Colic lymph node (tissue), 1 donor: ENCODE measurements around a stretch of chr14.

DNA sequence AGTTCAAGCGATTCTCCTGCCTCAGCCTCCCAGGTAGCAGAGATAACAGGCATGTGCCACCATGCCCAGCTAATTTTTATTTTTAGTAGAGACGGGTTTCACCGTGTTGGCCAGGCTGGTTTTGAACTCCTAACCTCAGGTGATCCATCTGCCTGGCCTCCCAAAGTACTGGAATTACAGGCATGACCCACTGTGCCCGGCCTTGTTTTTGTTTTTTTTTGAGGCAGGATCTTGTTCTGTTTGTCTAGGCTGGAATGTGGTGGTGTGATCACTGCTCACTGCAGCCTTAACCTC lies 5.4 kb downstream of the SRSF5 start:
- PRO-cap = no peak

DNA sequence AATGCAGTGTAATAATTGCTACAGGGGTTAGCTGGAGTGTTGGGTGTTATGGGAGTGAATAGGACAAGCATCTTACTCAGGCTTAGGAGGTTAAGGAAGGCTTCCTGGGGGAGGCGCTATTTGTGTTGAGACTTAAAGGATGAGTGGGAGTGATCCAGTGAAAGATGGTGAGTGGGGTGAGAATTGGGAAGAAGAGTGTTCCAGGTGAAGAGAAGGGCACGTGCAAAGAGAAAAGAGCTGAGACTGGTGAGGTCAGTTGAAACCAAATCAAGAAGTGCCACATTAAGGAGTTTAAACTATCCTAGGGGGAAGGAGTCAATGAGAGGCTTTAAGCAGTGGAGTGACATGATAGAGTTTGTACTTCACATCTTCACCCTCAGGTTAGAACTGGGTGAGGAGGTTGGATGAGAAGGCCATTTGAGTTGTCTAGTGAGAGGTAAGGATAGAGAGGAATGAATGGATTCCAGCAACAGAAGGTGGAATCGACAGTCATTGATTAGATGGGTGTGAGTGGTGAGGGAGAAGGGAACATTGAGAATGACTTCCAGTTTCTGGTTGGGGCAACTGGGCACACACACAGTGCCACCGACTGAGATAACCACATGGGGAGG lies 13.6 kb downstream of the SLC10A1 start:
- PRO-cap = no peak

DNA sequence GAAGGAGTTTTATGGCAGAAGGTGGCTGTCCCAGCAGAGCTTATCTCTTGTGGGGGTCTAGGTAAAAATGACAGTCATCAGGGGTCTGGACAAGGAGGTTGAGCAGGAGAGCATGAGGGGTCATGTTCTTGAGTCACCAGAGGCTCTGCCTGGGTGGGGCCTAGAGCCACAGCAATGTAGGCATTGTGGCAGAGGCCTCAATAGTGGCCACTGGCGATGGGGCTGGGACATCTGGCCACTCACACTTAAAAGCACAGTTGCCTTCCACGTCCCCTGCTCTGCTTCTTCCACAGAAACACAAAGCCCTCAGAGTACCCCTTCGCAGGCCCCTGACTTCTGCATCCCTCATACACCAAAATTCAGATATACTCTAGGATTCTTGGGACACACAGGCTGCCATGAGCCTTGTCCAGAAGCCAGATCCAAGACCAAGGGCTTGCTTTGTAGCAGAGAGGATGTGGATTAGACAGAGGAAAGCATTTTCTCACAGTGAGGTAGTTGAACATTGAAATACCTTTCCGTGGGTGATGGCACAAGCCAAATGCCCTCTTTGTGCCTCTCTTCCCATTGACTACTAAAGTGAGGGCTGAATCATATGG lies 2.2 kb downstream of the SLC10A1 start:
- PRO-cap = no peak

GRCh38 chr14:70229862-70230259 lies 41.1 kb upstream of the SLC8A3 start:
- PRO-cap = no peak

DNA sequence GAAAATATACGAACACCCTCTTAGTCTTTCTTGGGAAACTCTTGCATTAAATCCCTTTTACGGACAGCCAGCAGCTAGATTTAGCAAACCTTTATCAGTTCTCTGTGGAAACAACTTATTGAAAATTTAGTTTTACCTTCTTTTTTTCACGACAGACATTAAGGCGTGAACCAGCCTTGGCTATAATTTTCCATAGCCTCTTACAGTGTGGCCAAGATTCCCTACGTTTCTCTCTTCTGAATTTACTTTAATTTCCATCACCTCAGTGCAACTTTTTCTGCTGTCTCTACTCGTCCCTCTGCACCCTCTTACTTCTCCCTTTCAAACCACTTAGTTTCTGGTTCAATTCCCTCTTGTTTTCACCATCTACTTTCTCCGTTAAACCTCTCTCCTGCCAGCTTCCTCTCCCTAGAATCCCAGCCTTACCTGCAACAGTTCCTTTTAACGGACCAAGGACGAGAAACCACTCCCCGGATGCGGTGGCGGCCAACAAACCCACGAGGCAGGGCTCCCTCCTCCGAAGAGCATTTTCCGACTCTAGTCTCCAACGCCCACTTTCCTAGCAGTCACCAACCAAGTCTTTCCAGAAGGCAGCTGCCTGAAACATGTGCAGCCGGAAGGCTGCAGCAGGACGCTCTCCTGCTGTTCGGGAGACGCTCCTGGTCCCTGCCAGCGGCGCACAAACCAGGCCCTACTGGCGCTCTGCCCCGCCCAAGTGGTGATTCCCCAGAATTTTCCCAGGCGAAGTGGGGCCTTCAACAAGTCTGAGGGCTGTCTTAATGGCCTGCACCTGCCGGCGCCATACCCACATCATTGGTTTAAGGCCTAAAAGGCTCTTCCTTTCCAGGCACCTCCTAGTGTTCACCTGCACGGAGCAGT lies 20.9 kb upstream of the ADAM20 start:
- PRO-cap = no peak

DNA sequence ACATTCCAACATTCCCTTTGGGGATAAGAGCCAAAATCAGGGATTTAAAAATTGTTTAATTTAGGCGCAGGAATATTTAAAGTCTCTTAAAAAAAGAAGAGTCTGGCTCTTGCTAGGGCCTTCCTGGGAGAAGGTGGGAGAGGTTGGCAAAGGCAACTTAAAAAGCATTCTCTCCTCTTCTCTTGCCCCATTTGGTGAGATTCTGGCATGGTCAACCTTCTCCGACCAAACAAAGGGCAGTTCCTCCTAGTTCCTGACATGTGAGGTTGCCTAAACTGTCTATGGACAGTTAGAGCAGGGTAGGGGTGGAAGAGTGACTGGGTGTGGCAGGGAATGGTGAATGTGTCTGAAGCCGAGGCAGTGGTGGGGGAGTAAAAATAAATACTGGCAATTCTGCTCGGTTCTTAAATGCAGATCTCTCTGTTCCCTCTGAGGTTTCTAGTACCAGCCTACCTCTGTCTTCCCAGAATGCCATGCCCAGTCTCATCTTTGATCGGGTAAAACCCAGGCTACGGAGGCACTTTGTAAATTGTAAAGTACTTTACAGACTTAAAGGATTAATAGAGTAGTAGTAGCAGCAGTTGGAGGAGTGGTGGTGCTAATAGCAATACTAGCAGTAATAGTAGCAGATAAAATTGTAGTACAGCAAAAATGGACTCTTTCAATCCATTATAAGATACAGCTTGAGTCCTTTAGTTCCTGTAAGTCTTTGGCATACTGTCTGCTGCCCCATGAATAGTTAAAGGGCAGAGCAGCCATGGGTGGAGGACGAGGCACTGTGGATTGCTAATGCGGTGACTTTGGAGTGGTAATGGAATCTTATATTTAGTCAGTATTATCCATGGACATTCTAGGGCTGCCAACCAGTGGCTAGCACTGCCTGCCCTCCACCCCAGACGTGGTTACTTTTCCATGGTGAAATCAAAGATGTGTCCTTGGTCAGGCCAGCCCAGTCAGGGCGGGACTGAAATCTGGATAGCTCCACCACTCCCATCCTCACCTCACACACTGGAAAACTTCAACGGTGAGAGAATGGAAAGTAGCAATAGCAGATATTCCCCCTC lies 1.9 kb downstream of the TTC9 start:
- PRO-cap = bidirectional peak, plus-strand start at position 580 of the sequence, minus-strand start at position 419 of the sequence; unidirectional peak, minus-strand start at position 904 of the sequence

DNA sequence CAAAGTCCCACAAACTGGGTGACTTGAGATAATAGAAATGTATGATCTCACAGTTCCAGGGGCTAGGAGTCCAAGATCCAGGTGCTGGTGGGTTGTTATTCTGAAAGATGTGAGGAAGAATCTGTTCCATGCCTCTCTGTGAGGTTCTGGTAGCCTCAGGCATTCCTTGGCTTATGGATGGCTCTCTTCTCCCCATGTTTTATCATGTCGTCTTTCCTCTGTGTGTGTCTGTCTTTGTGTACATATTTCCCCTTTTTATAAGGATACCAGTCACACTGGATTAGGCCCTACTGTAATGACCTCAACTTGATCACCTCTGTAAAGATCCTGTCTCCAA lies 25.2 kb downstream of the TTC9 start:
- PRO-cap = no peak

DNA sequence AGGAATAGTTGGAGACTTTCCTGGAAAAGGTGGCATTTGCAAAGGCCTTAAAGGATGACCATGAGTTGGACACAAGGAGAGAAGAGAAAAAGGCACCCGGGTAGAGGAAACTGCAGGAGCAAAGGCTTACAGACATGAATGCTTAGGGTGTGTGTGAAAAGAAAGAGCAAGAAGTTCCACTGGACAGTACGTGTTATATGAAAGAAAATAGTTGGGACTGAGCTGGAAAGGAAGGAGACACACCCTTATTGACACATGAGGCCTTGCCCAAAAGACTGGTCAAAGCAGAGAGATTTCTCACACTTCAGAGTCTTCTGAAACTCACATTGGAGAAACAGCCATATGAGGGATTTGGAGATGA lies 55.9 kb downstream of the TTC9 start:
- PRO-cap = no peak

GRCh38 chr14:70753363-70754017 lies 55.8 kb downstream of the MAP3K9 start:
- PRO-cap = no peak

GRCh38 chr14:70808053-70809100 lies 936 bp downstream of the MAP3K9 start:
- PRO-cap = bidirectional peak, plus-strand start at chr14:70808342, minus-strand start at chr14:70808265; bidirectional peak, plus-strand start at chr14:70808769, minus-strand start at chr14:70808647

DNA sequence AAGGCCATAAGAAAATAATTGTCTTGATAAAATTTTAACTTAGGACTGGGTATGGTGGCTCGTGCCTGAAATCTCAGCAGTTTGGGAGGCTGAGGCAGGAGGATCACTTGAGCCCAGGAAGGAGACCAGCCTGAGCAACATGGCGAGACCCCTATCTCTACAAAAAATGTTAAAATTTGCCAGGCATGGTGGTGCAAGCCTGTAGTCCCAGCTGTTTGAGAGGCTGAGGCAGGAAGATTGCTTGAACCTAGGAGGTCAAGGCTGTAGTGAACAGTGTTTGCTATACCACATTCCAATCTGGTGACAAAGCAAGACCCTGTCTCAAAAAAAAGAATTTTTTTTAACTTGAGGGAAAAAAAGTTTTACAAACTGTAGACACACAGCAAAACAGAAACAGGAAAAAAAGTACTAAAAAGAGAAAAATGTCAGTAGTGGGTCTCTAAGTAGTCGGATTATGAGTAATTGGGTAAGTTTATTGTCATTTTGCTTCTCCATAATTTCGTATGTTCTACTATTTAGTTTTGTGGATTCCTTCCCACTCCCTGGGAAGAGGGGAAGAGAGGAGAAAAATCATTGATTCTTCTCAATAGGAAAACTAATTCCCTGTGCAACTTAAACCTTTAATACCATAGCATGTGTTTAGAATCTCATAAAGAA lies 2.4 kb upstream of the MAP3K9 start:
- PRO-cap = no peak

- PRO-cap = no peak
These were observed 198.8 kb upstream of the SIPA1L1 start for GRCh38 chr14:71121433-71121878.

- PRO-cap = no peak
These were observed 189.4 kb upstream of the SIPA1L1 start for GRCh38 chr14:71130700-71131417.

DNA sequence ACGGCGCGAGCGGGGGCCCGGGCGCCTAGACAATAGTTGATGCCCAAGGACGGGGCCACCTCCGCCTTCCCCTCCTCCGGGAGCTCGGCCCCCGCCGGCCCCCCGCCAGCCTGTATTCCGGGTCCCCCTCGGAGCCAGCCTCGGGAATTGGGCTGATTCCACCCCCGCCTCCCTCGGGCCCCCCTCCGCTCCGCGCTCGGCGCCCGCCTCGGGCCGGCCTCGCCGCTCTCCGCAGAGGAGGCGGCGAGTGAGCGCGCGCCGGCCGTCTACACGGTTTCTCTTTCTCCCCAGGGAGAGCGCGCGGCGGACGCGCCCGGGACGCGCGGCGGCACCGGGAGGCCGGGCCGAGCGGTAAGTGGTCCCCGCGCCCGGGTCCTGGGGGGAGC lies 548 bp downstream of the SIPA1L1 start:
- PRO-cap = bidirectional peak, plus-strand start at position 234 of the sequence, minus-strand start at position 283 of the sequence

GRCh38 chr14:71324442-71325446 lies 4.5 kb downstream of the SIPA1L1 start:
- PRO-cap = bidirectional peak, plus-strand start at chr14:71325093, minus-strand start at chr14:71324942

DNA sequence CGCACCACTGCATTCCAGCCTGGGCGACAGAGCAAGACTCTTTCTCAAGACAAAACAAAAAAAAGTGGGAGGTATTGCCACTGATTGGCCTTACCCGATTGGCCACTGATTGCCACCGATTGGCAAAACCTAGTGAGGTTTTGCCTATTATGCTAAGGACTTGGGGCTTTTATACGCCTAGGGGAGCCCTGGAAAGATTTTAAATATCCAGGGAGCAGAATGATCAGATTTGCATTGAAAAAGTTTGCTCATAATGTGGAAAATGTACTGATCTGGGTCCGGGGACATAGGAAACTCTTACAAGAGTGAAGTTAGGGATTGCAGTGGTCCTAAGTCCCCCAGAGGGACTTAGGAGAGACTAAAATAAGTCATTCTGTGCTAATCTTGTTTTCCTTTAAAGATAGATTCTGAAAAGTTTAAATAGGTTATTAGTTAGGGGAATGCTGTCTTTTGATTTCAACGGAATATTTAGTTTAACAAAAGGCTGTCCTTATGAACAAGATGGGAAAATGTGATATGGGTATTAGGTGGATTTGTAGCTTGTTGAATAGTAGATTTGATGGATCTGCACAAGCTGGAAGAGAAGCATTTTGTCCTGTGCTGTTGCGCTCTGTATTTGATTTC lies 30.2 kb downstream of the SIPA1L1 start:
- PRO-cap = no peak

GRCh38 chr14:71400655-71401335 lies 80.5 kb downstream of the SIPA1L1 start:
- PRO-cap = bidirectional peak, plus-strand start at chr14:71400972, minus-strand start at chr14:71400885

GRCh38 chr14:71478634-71479054 lies 158.4 kb downstream of the SIPA1L1 start:
- PRO-cap = unidirectional peak, plus-strand start at chr14:71478774

GRCh38 chr14:71529773-71530378 lies 209.6 kb downstream of the SIPA1L1 start:
- PRO-cap = unidirectional peak, minus-strand start at chr14:71529971

GRCh38 chr14:71591819-71592311 lies 271.6 kb downstream of the SIPA1L1 start:
- PRO-cap = no peak